ENCODE data around the genes ABCC5, HTR3E, AP2M1, EHHADH and FETUB.

DNA sequence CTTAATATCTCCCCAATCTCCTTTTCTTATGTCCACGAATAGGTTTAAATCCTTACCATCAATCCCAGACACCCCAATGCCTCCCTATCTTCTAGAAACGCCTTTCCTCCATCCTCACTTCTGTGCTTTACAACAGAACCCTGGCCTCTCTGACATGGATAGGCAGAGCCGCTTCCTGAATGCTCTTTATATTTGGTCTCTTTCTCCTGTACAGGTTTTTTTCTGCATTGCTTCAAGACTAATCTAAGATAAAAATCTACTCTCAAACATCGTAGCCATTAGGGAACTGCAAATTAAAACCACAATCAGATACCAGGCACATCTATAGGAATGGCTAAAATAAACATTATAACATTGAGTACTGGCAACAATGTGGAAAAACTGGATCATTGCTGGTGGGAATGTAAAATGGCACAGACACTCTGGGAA lies 6.6 kb downstream of the ABCC5 start:
- PRO-cap: no peak

GRCh38 chr3:184017297-184018196 lies at the start of gene ABCC5:
Gene ABCC5 (minus strand): TSS chr3:184017884.
- PRO-cap: bidirectional peak, plus-strand start at chr3:184018103, minus-strand start at chr3:184017884

- PRO-cap: no peak
Measured at GRCh38 chr3:184096721-184097182, at the start of gene HTR3E. Gene HTR3E (plus strand): TSS chr3:184097064.

DNA sequence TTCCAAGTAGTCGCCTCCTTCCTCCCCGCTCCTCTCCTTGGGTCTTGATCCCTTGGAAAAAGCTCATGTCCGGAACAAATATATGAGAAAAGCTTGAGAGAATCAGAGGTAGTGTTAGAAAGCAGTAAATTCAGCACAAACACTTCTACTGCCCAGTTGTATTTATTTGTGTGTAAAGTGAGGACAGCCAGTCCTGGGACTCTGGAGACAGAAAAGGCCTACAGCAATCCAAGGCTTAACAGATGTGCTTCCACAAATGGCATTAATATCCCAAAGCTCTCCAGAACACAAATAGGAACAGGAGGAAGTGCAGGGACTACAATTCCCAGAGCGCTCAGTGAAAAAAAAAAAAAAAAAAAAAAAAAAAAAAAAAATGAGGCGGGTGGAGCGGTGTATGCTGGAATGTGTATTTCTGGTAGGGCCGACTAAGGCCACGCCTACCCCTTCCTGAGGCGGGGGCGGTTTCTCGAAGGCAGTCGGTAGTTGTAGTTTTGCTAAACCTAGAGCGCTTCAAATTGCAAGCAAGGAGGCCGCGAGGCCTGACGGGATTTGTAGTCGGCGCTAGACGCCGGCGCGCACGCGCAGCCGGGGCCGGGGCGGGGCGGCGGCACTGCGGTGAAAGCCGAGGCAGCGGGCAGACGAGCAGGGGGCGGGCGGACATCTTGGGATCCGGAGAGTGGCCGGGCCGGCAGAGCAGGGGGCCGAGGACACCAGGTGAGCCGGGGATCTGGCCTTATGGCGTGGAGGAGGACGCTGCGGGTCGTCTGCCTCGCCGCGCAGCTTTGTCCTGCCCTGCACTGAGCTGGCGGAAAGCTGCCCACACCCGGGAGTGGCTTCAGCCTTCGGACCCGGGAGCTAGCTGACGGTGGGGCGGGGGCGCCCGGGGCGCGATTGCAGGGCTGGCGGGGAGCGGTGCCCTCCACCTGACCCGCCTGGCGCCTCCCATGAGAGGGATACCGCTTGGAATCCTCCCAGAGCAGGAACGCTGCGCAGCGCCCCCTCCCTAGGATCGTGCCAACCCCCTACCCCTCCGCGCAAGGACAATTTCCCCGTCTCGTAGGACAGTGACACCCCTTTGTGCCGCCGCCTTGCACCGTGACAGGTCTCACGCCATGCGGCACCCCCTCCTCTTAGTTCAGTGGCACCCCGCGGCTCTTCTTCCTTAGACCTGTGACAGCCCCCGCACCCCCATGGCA lies at the start of gene AP2M1:
TSS of gene AP2M1 (plus strand) at position 610 of the 1,196 bp plus-strand sequence.
- PRO-cap: unidirectional peak, plus-strand start at position 637 of the sequence; bidirectional peak, plus-strand start at position 890 of the sequence, minus-strand start at position 784 of the sequence

GRCh38 chr3:184175817-184176354 lies 1.2 kb downstream of the AP2M1 start:
- PRO-cap: no peak

DNA sequence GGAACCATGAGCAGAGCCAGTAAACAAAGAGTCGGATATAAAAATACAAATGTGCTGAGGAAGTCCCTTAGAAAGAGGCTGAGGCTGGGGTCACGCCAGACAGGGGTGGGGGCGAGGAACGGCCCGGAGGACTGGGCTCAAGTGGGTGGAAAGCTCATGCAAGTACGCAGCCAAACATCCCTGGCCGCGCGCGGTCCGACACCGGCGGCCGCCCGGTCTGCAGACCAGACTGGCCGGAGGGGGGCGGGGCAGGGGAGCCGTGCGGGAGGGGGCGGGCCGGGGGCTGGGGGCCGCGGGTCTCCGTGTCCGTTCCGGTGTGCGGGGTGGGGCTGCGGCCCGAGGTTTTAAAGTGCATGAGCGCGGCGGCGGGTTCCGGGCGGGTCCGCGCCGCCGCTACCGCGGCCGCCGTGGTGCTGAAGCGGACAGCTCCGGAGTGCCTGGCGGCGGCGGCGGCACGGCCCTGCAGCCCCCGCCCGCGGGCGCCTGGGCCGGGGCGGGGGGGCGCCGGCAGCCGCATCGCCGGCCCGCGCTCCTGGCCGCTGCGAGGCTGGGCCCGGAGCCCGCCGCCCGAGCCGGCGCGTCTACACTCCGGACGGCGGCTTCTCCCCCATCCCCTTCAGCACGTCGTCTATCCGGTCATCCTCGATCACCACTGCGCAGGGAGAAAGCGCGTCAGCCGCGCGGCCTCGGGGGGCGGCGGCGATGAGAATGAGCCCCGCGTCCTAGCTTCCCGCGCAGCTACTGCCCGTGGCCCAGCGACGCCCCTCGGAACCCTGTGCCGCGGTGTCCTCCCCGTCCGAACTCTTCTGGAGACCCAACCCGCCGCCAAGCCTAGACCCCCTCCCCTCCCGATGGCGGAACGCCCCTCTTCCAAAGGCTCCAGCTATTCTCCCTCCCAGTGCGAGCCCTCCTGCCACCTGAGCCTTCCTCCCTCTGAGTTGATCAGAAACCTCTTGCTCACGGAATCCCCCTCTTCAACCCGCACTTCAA lies 1.5 kb downstream of the CAMK2N2 start:
- PRO-cap: no peak

DNA sequence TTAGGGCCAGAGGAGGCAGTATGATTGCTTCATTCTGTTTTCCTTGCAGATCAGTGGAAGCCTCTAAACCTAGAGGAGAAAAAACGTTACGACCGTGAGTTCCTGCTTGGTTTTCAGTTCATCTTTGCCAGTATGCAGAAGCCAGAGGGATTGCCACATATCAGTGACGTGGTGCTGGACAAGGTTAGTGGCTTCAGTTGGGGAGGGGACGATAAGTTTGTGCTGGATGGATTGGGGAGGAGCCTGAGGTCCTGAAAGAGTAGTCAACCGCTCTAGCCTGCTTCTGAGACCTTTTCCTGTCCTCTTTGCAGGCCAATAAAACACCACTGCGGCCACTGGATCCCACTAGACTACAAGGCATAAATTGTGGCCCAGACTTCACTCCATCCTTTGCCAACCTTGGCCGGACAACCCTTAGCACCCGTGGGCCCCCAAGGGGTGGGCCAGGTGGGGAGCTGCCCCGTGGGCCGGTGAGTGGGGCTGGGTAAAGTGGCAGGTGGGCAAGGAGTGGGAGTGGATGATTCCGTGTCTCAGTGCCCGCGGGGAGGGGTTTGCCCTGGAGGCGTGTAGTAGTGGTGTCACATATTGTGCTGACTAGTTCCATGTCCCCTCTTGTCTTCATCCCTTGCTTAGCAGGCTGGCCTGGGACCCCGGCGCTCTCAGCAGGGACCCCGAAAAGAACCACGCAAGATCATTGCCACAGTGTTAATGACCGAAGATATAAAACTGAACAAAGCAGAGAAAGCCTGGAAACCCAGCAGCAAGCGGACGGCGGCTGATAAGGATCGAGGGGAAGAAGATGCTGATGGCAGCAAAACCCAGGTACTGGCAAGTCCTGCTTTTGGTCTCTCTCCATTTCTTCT lies 8.6 kb downstream of the EIF4G1 start:
- PRO-cap: no peak

GRCh38 chr3:184381168-184381981 lies 1.5 kb downstream of the CHRD start:
- PRO-cap: unidirectional peak, minus-strand start at chr3:184381773

- PRO-cap: unidirectional peak, plus-strand start at chr3:184583123
Measured at GRCh38 chr3:184582944-184583343, 21.4 kb downstream of the EPHB3 start.

GRCh38 chr3:184710414-184711328 lies 1.2 kb downstream of the MAGEF1 start:
- PRO-cap: no peak

DNA sequence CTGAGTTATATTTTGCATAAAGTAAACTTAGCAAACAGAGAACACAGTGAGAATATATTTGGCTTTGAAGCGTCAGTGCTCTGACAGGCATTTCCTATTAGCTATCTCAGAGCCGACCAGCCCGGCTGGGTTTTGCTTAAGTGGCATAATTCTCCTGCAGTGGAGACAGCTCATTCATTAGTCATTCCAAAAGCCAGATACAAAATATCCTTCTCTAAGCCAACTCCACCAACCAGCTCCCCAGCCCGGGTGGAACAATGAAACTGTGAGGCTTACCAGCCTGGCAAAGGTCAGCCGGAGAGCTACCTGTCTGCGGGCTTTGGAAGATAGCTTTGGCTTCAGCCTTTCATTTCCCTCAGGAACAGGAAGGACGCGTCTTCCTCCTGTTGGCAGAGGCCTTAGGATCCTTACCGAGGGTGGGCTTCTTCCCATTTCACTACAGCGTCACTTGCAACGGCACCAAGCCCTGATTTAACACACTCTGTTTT lies 26.3 kb upstream of the MAGEF1 start:
- PRO-cap: no peak

- PRO-cap: unidirectional peak, plus-strand start at chr3:184766032; unidirectional peak, plus-strand start at chr3:184766083
Measured at GRCh38 chr3:184765810-184766162, 46.2 kb upstream of the VPS8 start.

- PRO-cap: unidirectional peak, plus-strand start at chr3:185253619; bidirectional peak, plus-strand start at chr3:185254186, minus-strand start at chr3:185254049
Measured at GRCh38 chr3:185253504-185254524, at the start of gene EHHADH. Gene EHHADH (minus strand): TSS chr3:185254049.

DNA sequence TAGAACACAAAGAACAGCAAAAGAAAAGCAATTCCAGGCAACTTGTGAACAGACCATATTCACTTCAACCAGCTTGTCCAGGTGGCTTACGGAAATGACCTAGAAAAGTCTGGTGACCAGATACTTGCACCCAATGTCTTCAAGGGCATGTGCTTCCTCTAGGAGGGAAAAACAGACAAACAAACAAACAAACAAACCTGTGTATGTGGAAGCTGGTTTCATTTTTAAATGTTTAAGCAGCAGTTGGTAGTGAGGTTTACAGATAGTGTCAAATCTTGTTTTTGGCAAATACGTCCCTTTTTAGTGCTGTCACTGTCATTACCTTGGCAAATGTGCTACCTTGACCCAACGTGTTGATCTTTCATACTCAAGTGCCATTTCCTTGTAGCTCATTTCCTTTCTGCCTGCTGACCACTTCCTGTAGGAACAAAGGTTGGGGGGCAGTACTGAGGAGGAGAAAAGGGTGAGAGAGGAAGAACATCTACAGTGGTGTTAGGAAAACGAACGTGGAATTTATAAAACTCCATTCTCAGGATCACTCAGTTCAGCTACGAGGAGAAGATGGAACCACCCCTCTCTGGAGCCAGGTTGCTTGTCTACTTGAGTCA lies 15.7 kb downstream of the TMEM41A start:
- PRO-cap: no peak

- PRO-cap: no peak
Measured at GRCh38 chr3:185729385-185729826, 95.4 kb downstream of the IGF2BP2 start.

GRCh38 chr3:185938131-185938399 lies 251 bp upstream of the TRA2B start:
- PRO-cap: bidirectional peak, plus-strand start at chr3:185938282, minus-strand start at chr3:185938014

GRCh38 chr3:185968186-185968695 lies 30.4 kb upstream of the TRA2B start:
- PRO-cap: no peak

DNA sequence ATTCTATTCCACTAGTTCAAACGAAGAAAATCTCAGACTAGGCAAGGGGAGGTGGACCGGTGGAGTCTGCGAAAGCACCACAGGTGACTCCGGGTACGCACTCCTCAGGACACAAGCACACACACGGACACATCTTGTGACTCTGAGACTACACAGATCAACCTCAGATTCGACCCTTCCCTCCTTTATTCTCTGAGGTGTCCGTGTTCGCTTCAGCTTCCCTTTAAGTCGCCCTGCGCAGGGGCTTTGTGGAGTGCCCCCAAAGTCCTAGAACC lies 868 bp downstream of the DGKG start:
- PRO-cap: no peak

DNA sequence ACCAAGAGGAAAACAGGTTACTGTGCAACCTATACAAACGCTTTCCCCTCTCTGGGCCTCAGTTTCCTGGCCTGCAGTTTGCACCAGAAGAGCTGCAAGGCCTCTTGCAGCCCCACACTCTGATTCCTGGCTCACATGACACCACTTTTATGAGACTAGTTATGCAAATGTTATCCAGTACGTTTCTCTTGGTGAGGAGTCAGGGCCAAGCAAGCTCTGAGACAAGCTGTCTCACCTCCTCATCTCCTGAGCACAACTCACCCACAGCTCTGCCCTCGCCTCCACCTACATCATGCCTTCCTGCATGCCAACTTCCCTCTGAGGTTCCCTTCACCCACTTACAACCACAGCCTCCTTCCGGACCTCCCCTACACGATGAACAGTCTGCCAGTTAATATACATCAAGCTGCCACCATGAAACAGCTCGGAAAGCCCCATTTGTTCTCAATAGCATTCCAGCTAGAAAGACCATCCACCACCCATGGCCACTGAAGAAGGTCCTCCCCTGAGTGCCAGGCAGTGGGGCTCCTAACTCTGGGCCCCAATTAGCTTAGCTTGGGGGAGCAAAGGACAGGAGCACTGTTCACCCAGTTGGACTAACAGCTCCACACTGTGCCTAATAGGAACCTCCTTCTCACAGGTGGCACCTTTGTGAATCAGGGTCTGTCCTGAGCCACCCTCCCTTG lies 25.0 kb downstream of the CRYGS start:
- PRO-cap: no peak

GRCh38 chr3:186640237-186641069 lies at the start of gene FETUB:
Gene FETUB (plus strand): TSS chr3:186640399.
- PRO-cap: no peak

All from left colon (tissue), 1 donor.